GM23248 (cell line): ENCODE measurements around a stretch of chr2.

- RAMPAGE, long total RNA, result no peak
These were observed 93.1 kb downstream of the RNF144A start for GRCh38 chr2:7010310-7010749.

DNA sequence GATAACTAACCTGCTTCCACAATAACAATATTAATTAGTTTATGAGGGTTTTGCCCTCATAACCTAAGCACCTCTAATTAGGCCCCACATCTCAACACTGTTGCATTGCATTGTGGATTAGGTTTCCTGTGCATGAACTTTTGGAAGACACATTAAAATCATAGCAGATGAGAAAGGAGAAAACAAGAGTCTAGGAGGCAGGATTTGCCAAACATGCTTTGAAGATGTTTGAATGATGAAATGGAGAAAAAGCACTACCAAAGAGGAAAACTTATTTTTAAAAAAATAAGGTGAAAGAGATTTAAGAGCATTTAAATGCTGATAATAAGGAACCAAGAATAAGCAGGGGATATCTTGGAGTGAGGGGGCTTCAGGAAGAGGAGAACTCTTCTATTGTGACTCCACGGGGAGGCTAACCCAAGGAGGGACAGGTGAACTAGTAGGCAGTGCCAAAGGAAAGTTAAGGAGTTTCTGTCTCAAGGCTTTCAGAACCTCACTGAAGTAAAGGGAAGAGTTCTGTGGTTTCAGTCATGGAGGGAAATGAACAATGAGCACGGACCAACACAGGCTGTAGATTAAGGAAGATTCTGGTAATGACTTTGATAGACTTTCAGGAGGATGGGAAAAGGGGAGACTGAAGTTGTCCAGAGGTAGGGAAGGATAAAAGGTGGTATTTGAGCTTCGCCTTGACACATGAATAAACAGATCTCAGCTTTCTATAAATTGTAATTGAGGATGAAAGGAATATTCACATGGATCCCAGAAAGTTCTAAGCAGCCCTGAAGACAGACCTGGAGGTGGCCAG, 147.1 kb downstream of the RNF144A start:
- RAMPAGE, long total RNA, result no peak

GRCh38 chr2:7572485-7572967, 655.3 kb downstream of the RNF144A start:
- RAMPAGE, long total RNA, result no peak

DNA sequence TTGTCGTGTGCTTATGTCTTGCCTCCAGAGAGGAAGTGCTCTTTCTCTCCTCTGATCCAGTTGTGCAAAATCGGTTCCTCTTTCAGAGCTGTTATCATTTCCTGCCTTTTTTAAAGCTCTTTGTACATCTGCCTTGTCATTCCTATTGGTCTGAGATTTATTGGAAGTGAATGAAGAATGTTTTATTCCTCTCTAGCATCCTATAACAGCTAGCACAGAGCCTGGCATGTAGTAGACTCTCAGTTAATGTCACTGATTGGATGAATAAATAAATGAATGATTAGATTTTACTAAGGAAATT, 623.1 kb upstream of the ID2 start:
- RAMPAGE, long total RNA, result no peak

- RAMPAGE, long total RNA, result no peak
These were observed 562.9 kb upstream of the ID2 start for GRCh38 chr2:8118908-8119397.

DNA sequence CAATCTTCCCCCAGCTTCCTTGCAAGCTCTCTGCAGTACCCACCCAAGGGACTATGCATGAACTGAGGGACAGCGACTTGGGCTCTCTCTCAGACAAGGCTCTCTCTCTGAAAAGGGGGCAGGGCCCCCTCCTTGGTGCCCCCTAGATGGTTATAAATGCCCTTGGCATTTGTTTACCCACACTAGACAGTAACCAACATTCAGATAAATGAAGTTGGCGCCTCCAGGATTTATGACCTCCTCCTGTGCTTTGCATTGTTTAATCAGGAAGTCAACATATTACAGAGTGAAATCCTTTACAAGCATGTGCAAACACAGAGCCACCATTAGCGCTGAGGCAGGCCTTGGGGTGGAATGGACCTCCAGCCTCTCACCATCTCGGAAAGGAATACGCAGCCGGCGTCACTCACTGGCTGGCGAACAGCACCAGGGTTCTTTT, 547.3 kb upstream of the ID2 start:
- RAMPAGE, long total RNA, result no peak

- RAMPAGE, long total RNA, result no peak
These were observed 546.6 kb upstream of the ID2 start for GRCh38 chr2:8135223-8135731.

DNA sequence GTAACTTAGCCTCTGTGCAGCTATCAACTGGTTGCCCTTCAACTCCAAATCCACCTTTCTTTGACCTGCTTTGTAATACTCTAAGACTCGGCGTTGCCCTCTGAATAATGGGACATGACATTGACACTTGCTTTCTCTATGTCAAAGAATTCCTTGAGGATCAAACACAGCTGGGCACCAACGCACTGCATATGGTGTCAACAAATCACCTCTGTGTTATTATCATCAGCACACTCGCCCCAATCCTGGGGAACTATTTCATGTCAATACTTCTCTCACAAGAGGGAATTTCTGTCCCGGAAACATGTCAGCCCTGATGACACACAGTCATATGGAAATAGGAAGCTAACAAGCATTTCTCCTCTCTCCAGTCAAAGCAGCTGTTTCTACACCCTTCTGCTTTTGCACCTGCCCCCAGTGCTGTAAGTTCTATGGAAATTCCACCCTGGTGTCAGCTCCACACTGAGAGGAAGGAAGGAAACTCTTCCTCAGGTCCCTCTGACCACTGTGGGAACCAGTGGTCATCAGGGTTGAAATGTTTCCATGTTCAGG, 447.7 kb upstream of the ID2 start:
- RAMPAGE, long total RNA, result no peak

DNA sequence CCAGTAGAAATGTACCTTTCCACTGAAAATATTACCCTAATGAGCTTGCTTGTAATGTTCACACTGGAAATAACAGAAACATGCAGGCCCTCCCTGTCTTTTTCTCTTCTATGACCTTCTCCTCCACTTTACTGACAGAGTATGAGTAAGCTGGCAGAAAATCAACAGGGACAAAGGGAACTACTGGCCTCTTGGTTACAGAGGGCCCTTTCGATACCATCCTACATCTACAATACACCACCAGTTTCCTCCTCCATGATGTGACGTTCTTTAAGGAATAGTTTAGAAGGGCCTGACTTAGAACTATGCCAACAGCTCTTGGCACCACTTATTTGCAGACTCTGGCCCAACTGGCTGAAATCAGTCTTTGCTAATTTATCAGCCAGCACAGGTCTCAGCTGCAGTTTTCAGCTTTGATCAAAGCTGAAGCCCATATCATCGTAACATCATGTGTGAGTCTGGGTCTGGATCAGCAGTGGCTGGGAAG, 272.2 kb upstream of the ID2 start:
- RAMPAGE, long total RNA, result no peak

DNA sequence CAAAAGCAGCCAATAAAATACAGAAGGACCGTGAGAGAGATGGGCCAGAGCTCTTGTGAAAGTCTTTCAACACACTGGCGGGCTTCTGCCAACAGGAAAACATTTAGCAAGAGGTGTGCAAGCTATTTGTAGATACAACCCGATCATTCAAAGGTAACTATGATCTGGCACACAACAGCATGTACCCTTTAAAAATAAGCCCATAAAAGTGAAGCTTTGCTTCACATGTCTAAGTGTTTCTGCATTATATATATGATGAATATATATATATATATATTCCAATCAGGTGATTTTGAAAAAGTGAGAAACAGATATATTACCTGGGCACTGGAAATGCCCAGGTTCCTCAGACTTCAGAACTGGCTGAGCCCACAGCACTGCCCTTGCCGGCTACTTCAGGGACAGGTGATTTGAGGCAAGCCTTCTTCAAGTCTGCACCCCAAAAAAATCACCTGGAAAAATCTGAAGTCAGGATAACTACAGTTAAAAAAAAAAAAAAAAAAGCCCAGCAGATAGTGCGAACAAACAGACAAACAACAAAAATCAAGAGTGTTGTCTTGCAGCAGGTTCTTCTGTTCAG, 267.8 kb upstream of the ID2 start:
- RAMPAGE, long total RNA, result no peak

- RAMPAGE, long total RNA, result no peak
These were observed 190.6 kb upstream of the ID2 start for GRCh38 chr2:8491342-8491615.

GRCh38 chr2:8500372-8500991, 181.4 kb upstream of the ID2 start:
- RAMPAGE, long total RNA, result no peak

GRCh38 chr2:8515975-8516313, 165.9 kb upstream of the ID2 start:
- RAMPAGE, long total RNA, result no peak

- RAMPAGE, long total RNA, result no peak
These were observed 110.0 kb upstream of the ID2 start for GRCh38 chr2:8571673-8572346.

GRCh38 chr2:8663966-8664291, 17.9 kb upstream of the ID2 start:
- RAMPAGE, long total RNA, result no peak

DNA sequence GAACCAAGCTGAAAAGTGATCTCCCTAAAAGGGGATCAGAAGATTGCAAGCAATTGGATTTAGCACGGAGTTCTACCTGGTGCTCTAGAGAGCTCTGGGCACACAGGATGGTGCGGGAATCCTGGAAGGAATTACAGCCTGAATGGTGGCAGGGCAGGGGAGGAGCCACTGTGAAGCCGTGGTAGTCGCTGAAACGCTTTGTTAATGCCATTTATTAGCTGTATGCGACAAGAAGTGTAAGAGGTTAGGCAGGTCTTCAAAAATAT, 4.6 kb upstream of the ID2 start:
- RAMPAGE, long total RNA, result no peak

DNA sequence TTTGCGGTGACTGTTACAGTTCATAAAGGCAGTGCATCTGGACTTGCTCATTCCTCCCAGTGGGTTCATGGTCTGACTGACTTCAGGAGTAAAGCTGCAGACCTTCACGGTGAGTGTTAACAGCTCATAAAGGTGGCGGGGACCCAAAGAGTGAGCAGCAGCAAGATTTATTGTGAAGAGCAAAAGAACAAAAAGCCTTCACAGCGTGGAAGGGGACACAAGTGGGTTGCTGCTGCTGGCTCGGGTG, 65.2 kb upstream of the KIDINS220 start:
- RAMPAGE, long total RNA, result no peak

- RAMPAGE, long total RNA, result no peak
These were observed 100.3 kb upstream of the MBOAT2 start for GRCh38 chr2:9103633-9104240.

GRCh38 chr2:9112099-9112825, 94.3 kb upstream of the ASAP2 start:
- RAMPAGE, long total RNA, result no peak

DNA sequence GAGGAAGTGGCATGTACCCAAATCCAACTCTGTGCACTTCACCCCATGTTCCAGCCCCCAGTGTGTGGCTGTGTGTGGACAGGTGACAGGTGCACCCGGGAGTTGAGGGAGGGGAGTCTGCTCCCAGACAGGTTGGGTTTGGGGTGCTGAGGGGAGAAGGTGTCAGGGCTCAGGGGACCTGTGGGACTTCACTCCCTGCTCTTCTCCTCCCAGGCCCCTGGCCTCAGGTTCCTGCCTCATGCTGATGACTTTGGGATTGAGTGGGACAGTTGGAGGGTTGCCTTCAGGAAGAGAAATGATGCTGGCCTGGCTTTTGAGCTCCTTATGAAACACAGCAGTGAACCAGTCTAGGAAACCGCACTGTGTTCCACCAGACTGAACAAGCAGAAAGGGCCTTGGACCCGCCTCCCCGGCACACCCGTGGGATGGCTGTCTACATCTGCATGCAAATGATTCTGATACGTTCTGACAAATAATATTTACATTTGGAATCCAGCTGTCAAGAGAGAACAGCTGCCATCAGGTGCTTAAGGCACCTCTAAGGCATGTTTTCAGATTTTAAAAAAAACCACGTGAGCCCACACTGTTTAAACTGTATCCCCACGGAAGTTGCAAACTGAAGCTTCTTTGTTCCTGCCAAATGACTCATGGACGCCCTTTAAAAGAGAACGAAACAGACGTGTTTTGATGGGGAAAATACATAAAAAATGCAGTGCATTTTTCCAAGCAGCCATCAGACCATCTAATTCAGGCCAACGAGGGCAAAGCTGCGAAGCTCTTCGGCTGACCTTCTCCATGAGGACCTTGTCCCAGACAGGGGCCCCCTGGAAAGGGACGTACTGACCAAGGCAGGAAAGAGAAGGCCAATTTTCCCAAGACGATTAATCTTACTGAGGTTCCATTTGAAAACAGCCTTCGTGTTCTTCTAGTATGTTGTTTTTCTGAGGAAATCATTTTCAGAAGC, 27.6 kb upstream of the ASAP2 start:
- RAMPAGE, long total RNA, result no peak